GM19240 (cell line): ENCODE data around the genes ZNF792, HPN and USF2.

GRCh38 chr19:34460320-34460588 lies 21.3 kb upstream of the WTIP start:
- RRBS: no CpG with 5 or more reads among the region's 5 CpGs

GRCh38 chr19:34462016-34462804 lies 19.3 kb upstream of the WTIP start:
- RRBS: no CpG with 5 or more reads among the region's 8 CpGs

DNA sequence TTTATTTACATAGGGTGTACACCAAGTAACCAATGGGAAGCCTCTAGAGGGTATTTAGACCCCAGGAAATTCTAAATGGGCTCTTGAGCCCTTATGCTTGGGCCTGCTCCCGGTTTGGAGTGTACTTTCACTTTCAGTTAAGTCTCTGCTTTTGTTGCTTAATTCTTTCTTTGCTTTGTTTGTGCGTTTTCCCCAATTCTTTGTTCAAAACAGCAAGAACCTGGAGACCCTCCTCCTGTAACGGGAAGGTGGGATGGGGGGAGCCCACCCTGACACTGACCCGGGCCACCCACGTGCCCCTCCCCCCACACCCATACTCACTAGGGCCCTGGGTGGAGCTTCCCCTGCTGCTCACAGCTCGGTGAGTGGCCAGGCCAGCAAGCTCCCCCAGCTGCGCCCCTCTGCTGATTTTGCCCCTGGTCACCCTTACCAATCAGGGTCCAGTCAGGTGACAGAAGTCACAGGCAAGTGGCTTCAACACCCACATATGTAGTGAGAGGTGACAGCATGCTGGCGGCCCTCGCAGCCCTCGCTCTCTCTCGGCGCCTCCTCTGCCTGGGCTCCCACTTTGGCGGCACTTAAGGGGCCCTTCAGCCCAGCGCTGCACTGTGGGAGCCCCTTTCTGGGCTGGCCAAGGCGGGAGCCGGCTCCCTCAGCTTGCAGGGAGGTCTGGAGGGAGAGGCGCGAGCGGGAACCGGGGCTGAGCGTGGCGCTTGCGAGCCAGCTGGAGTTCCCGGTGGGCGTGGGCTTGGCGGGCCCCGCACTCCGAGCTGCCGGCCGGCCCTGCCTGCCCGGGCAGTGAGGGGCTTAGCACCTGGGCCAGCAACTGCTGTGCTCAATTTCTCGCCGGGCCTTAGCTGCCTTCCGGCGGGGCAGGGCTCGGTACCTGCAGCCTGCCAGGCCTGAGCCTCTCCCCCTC lies 9.2 kb downstream of the SCGB2B2 start:
- RRBS: no CpG with 5 or more reads among the region's 36 CpGs

GRCh38 chr19:34772174-34772643 lies 806 bp downstream of the ZNF599 start:
- RRBS: no CpG with 5 or more reads among the region's 15 CpGs

GRCh38 chr19:34963886-34964517 lies at the start of gene ZNF792:
Gene ZNF792 (minus strand): TSS chr19:34964229.
- RRBS: 4% methylated on average over 11 of the region's 50 CpGs

- RRBS: no CpG with 5 or more reads among the region's 9 CpGs
These were observed 5.6 kb upstream of the GRAMD1A start for GRCh38 chr19:34994468-34994889.

DNA sequence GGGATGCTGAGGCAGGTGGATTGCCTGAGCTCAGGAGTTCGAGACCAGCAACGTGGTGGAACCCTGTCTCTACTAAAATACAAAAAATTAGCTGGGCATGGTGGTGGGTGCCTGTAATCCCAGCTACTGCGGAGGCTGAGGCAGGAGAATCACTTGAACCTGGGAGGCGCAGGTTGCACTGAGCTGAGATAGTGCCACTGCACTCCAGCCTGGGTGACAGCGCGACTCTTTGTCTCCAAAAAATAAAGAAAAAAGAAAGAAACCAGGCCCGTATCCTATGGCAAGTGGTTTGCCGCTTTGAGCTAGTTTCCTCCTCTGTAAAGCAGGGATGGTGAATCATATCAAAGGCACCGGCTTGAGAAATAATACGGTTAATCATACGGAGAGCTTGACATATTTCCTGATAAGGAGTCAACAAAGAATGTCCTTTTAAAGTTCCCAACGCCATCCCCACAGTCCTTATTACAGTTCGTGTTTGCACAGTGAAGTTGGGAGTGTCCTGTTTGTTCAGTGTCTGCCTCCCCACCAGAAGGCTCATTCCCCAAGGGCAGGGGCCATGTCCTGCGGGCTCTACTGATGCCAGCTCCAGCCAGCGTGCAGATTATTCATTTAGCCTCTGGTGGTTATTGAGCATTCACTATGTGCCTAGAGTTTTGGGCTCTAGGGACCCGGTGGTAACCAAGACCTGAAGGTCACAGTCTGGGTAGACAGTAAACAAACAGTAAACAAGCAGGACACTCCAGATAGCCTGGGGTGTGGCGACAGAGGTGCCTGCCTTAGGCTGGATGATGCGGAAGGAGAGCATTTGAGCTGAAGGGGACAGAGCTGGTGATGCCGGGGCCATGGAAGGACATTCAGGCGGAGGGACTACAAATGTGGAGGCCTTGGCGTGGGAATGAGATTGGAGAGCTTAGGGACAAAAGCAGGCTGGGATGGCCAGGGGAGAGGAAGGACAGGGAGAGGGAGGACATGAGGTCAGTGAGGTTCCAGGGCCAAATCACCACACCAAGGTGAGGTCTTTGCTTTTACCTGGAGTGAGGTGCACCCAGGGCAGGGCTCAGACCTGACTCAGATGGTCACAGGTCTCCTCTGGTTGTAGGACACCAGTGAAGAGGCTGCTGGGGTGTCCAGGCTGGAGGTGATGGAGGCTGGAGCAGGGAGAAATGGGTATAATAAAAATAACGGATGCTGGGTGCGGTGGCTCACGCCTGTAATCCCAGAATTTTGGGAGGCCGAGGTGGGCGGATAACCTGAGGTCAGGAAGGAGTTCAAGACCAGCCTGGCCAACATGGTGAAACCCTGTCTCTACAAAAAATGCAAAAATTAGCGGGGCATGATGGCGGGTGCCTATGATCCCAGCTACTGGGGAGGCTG lies 6.5 kb downstream of the GRAMD1A start:
- RRBS: no CpG with 5 or more reads among the region's 28 CpGs

- RRBS: no CpG with 5 or more reads among the region's 18 CpGs
These were observed 7.1 kb upstream of the SCN1B start for GRCh38 chr19:35023002-35023644.

GRCh38 chr19:35039878-35040465 lies 1.5 kb upstream of the HPN start:
- RRBS: 33% methylated on average over 1 of the region's 27 CpGs

- RRBS: 26% methylated on average over 3 of the region's 20 CpGs
These were observed at the start of gene HPN for GRCh38 chr19:35041429-35042028. Gene HPN (plus strand): TSS chr19:35041721.

GRCh38 chr19:35117724-35118210 lies 2.1 kb downstream of the FXYD3 start:
- RRBS: no CpG with 5 or more reads among the region's 12 CpGs

- RRBS: under 1% methylated on average over 12 of the region's 46 CpGs
These were observed 2.1 kb upstream of the FXYD7 start for GRCh38 chr19:35140682-35141683.

DNA sequence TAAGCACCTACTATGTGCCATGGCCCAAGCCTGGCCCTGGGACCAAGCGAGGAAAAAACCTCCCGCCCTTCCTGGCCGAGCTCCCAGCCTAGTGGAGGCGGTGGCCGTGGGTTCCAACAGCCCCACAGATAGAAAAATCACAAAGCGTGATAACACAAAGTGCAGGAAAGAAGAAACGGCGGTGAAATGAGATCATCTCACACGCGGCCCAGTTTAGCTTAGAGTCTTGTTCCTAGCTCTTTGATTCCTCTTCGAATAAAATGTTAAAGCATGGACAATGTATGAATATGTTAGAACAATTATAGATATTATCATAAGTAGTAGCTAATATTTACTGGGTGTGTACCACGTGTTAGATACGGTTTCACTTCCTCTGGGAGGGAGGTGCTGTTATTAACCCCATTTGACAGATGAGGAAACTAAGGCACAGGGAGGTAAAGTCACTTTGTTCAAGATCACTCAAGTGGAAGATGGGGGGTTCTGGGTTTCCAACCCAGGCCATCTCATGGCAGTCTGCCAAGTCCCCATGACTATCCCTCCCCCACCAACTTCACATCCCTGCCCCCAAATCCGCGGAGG lies 1.3 kb upstream of the FXYD7 start:
- RRBS: no CpG with 5 or more reads among the region's 15 CpGs

- RRBS: 3% methylated on average over 2 of the region's 10 CpGs
These were observed 455 bp upstream of the FXYD5 start for GRCh38 chr19:35154114-35154445.

- RRBS: no CpG with 5 or more reads among the region's 16 CpGs
These were observed 480 bp downstream of the FXYD5 start for GRCh38 chr19:35155033-35155396.

DNA sequence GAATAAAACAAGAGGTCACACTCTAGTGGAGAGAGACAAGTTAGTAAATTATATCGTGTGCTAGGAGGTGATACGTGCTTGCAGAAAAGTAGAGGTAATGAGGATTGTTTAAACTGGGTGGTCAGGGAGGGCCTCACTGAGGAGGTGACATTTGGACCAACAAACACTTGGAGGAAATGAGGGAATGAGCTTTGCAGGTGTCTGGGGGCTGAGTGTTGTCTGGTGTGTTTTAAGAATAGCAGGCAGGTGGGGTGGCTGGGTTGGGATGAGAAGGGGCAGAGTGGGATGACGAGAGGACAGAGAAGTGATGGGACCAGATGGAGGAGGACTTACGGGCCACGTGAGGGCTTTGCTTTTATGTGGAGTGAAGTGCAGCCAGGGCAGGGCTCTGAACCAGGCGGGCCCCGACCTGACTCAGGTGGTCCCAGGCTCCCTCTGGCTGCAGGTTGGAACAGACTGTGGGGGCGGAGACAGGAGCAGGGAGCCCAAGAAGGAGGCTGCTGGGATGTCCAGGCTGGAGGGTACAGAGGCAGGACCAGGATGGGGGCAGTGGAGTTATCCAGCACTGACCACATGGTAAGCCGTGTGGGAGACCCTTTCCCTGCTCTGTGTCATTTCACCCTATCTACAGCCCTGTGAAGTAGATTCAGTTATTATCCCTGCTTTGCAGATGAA lies 2.0 kb downstream of the FXYD5 start:
- RRBS: no CpG with 5 or more reads among the region's 9 CpGs

GRCh38 chr19:35166226-35167414 lies 12.1 kb downstream of the FXYD5 start:
- RRBS: no CpG with 5 or more reads among the region's 7 CpGs

- RRBS: no CpG with 5 or more reads among the region's 7 CpGs
These were observed 23.4 kb downstream of the FAM187B start for GRCh38 chr19:35205047-35205676.

DNA sequence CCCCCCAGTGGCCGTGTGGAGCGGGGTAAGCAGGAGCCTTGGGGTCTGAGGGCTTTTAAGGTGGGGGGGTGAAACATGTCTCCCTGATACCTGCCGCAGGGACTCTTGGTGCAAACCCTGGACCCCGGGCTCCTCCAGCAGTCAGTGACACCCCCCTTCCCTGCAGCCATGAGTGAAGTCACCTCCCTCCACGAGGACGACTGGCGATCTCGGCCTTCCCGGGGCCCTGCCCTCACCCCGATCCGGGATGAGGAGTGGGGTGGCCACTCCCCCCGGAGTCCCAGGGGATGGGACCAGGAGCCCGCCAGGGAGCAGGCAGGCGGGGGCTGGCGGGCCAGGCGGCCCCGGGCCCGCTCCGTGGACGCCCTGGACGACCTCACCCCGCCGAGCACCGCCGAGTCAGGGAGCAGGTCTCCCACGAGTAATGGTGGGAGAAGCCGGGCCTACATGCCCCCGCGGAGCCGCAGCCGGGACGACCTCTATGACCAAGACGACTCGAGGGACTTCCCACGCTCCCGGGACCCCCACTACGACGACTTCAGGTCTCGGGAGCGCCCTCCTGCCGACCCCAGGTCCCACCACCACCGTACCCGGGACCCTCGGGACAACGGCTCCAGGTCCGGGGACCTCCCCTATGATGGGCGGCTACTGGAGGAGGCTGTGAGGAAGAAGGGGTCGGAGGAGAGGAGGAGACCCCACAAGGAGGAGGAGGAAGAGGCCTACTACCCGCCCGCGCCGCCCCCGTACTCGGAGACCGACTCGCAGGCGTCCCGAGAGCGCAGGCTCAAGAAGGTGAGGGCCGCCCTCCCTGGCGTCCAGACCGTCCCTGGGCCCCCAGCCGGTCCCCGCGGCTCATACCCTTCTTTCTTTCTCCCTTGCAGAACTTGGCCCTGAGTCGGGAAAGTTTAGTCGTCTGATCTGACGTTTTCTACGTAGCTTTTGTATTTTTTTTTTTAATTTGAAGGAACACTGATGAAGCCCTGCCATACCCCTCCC lies 1.5 kb upstream of the USF2 start:
- RRBS: 12% methylated on average over 28 of the region's 69 CpGs

GRCh38 chr19:35268772-35269188 lies at the start of gene USF2:
Gene USF2 (plus strand): TSS chr19:35268962.
- RRBS: 3% methylated on average over 12 of the region's 56 CpGs